HT1080 (cell line): Measurements from ENCODE around the gene EGF.

DNA sequence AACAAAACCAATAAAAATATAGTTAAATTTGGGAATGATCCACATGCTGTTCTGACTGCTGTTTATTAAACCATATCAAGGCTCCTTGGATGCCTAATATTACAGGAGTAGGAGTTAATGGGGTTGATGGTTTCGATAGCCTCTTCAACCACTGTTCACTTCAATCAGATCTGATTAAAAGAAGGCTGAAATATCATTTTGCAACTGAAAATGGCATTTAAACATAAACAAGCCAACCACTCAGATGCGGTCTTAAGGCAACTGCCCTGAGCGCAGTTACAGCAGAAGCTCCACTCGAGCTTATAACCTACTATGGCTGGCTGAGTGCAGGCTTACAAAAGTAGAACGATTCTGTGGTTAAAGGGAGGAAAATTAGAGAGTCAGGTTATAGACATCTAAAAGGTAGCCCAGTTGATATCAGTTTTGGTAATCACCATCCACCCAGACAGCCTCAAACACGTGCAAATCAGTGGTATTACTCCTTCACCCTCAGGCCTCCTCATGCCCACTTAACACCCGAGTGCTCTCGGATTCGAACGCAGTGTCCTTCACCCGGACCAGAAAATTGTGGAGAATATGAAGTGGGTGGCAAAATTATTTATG is 3.2 kb downstream of the LEF1 start:
RAMPAGE:
- cytosol, long total RNA: no peak
- long total RNA: no peak
- nucleus, long total RNA: no peak

DNA sequence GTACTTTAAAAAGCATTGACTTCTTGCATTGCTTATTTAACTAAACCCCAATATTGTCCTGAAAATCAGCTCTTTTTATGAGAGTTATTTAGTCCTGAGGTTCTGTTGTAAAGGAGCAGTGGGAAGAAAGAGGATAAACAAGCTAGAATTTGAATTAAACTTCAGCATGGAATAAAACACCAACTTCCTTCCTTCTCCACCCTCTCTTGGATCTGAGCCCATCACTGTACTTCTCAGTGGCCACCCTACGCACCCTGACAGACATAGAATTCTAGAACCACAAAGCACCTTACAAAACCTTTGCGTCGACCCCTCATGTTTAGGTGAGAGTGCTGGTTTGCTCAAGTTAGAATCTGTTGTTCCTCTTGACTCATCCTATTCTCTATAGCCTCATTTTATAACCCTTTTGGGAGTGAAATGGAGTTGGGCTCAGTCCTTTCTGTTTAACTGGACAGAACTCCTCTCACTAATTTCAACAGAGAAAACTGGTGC is 84.6 kb upstream of the RPL34 start:
RAMPAGE:
- cytosol, long total RNA: no peak
- long total RNA: no peak
- nucleus, long total RNA: no peak

DNA sequence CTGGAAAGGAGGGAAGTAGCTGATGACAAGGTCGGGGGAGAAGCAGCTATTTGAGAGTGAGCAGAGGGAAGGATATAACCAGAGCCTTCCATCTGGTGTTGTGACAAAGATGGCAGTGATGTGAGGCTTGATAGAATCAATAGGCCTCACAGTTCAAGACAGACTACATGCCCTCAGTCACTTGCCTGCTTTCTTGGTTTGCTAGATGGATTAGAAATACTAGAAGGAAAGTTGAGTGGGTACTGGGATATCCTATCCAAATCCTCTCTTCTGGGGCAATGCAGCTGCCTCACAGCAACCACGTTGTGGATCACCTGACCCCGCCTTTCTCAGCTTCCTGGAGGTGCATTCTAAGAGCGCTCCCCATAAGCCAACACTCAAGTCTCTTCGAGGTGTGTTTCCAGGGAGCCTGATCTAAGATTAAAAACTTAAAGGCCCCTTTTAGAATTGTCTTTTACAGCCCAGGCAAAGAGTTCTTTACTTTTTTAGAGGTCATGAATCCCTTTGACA is 1.1 kb upstream of the RPL34 start:
RAMPAGE:
- cytosol, long total RNA: no peak
- long total RNA: no peak
- nucleus, long total RNA: no peak

DNA sequence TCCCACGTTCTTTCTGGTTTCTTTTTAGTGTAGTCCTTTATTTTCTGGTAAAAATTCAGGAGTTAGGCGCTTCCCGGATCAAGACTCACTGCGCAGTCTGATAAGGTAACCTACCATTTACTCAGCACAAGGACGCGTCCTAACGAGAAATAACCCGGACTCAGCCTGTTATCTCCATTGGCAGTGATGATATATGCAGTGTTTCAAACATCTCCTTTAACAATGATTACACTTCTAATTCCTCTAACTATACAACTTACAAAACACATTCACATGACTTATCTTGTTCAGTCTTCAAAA is 393 bp upstream of the ETNPPL start:
RAMPAGE:
- cytosol, long total RNA: no peak
- long total RNA: no peak
- nucleus, long total RNA: no peak

DNA sequence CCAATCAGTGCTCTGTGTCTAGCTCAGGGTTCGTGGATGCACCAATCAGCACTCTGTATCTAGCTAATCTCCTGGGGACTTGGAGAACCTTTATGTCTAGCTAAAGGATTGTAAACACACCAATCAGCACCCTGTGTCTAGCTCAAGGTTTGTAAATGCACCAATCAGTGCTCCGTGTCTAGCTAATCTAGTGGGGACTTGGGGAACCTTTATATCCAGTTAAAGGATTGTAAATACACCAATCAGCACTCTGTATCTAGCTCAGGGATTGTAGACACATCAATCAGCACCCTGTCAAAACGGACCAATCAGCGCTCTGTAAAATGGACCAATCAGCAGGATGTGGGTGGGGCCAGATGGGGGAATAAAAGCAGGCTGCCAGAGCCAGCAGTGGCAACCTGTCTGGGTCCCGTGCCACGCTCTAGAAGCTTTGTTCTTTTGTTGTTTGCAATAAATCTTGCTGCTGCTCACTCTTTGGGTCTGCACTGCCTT is 2.0 kb upstream of the MCUB start:
RAMPAGE:
- cytosol, long total RNA: no peak
- long total RNA: no peak
- nucleus, long total RNA: no peak

RAMPAGE:
- cytosol, long total RNA: no peak
- long total RNA: no peak
- nucleus, long total RNA: no peak
Observed at GRCh38 chr4:109717338-109717908, 12.4 kb downstream of the PLA2G12A start.

DNA sequence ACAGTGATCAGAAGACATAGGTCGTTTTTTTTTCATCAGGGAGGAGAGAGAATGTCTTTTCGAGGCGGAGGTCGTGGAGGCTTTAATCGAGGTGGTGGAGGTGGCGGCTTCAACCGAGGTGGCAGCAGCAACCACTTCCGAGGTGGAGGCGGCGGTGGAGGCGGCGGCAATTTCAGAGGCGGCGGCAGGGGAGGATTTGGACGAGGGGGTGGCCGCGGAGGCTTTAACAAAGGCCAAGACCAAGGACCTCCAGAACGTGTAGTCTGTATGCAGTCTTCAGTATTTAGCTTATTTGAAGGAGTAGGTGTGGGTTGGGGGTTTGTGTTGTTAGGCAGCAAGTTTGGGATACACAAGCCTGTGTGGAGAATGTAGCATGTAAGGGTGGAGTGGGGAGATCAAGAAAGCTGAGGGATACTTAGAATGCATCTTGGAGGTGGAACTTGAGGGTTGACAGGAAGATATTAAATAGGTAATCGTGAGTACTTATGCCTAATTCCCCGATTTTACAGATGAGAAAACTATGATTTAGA is 617 bp downstream of the GAR1 start:
RAMPAGE:
- cytosol, long total RNA: no peak
- long total RNA: no peak
- nucleus, long total RNA: no peak

GRCh38 chr4:109816768-109817578 is 1.4 kb downstream of the GAR1 start:
RAMPAGE:
- cytosol, long total RNA: no peak
- long total RNA: no peak
- nucleus, long total RNA: no peak

DNA sequence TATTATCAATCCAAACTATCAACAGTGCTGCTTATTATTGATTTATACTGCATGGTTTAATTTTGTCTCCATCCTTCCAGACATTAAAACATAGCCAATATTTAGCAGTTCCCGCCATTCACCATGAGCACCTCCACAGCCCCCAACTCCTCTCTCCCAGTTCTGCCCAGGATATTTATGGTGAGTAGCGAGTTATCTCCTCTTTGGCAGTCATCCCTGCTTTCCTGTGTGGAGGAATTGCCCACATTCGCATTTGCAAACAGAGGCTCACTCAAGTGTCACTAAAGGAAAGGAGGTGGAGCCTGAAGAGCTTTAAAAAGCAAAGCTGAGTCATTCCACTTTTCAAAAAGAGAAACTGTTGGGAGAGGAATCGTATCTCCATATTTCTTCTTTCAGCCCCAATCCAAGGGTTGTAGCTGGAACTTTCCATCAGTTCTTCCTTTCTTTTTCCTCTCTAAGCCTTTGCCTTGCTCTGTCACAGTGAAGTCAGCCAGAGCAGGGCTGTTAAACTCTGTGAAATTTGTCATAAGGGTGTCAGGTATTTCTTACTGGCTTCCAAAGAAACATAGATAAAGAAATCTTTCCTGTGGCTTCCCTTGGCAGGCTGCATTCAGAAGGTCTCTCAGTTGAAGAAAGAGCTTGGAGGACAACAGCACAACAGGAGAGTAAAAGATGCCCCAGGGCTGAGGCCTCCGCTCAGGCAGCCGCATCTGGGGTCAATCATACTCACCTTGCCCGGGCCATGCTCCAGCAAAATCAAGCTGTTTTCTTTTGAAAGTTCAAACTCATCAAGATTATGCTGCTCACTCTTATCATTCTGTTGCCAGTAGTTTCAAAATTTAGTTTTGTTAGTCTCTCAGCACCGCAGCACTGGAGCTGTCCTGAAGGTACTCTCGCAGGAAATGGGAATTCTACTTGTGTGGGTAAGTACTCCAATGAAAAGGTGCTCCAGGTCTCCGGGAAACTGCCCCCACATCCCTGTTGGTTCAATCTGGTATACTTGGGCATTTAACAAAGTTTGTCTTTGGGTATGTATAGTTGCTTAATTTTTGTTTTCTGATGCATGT is at the start of gene EGF:
TSS of gene EGF (plus strand) at position 344 of the 1,067 bp plus-strand sequence.
RAMPAGE:
- cytosol, long total RNA: no peak
- long total RNA: no peak
- nucleus, long total RNA: no peak

GRCh38 chr4:110066010-110066214 is 132.5 kb downstream of the ELOVL6 start:
RAMPAGE:
- cytosol, long total RNA: no peak
- long total RNA: no peak
- nucleus, long total RNA: no peak

DNA sequence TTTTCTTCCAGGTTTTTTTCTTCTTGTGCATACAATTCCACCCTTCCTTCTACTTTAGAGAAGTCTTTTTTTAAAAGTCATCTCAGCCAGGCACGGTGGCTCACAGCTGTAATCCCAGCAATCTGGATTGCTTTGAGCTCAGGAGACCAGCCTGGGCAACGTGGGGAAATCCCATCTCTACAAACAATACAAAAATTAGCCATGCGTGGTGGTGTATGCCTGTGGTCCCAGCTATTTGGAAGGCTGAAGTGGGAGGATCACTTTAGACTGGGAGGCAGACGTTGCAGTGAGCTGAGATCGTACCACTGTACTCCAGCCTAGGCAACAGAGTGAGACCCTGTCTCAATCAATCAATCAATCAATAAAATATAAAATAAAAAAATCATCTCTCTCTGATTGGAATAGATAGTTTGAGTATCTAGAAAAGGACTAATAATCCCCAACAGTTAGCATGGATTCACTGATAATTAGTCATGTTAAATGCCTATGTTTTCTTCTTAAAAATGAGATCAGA is 14.7 kb downstream of the ELOVL6 start:
RAMPAGE:
- cytosol, long total RNA: no peak
- long total RNA: no peak
- nucleus, long total RNA: no peak

DNA sequence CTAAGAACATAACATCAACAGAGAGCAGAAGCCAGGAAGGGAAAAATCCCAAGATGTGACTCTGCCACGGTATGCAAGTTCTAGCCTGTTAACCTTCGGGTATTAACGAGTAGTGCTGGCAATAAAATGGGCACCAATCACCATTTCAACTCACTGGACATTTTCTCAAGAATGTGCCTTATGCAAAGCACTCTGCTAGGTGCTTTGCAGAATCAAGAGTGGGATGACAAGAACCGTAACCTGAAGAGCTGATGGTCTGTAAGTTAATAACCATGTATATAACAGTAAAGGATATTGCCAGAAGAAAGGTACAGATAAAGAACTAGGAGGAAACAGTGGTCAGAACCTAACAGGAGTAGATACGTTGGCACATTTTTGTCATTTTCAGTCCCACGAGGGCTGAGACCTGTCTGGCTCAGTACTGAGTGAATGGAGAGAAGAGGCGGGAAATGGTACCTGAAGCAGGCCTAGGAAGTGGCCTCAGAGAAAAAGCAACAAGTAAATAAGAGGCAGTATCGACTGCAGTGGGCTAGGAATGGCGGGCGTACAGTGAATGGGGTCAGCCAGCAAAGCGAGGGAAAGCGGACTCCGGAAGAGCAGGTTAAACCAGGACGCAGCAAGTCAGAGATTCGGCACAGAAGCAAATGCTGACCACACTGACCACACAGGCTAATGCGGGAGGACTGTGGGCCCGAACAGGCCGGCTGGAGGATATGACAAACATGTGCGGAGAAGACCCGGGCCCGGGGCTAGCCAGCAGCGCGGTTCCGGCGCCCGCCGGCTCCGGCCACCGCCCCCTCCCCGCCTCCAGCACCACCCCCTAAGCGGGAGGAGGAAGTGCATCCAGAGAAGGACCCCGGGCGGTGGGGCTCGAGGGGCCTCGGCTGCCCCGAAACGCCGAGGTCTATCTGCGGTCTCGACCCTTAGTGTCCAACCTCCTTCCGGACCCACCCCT is 2.5 kb downstream of the ELOVL6 start:
RAMPAGE:
- cytosol, long total RNA: no peak
- long total RNA: no peak
- nucleus, long total RNA: no peak

DNA sequence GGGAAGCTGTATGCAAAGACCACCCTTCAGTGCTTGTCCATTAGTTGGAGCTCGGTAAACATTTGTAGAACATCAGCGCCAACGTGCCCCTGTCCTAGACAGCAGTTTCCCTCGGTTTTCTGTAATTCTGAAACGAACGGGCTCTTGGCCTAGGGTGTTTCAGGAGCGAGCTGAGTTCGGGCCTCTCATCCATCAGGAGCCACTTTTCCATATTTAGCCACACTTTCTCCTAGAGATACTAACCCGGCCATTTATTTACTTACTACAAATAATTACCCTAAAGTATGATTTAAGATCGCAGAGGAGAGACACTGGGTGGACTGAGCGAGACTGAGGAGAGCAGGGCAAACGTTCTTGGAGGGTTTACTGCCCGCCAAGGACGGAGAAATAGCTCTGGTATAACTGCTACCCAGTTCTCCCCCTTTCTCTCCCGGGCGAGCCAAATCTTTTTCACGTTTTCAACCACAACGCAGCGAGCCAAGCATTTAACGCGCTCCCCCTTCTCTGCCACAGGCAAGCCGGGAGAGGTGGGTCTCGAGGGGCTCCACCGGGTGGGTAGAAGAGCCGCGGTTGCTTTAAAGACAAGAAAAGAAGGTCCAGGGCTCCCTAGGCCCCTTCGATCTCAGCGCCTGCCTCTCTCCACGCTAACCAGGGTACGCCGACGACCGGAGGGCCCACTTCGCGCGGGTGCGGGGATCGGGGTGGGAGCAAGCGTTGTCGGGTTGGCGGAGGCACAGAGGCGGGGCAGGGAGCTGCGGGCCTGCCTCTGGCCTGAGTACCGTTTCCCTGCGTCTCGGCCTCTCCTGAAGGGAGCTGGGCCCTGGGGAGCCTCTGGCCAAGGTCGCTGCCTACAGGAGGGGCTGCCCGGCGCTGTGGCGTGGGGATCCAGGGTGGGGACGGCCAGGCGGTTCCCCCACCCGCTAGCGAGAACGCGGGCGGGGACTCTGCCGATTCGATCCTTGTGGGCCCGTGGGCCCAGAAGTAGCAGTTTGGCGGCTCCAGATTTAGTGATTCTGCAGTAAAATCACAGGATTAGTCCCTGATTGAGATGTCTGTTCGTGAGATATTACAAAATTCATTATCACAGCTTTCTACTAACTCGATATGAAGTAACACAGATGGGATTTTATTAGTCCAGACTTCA is 10.9 kb upstream of the PITX2 start:
RAMPAGE:
- cytosol, long total RNA: no peak
- long total RNA: no peak
- nucleus, long total RNA: no peak

GRCh38 chr4:110693618-110693937 is 70.7 kb upstream of the PITX2 start:
RAMPAGE:
- cytosol, long total RNA: no peak
- long total RNA: no peak
- nucleus, long total RNA: no peak

GRCh38 chr4:111337187-111337657 is 714.3 kb upstream of the PITX2 start:
RAMPAGE:
- cytosol, long total RNA: no peak
- long total RNA: no peak
- nucleus, long total RNA: no peak

DNA sequence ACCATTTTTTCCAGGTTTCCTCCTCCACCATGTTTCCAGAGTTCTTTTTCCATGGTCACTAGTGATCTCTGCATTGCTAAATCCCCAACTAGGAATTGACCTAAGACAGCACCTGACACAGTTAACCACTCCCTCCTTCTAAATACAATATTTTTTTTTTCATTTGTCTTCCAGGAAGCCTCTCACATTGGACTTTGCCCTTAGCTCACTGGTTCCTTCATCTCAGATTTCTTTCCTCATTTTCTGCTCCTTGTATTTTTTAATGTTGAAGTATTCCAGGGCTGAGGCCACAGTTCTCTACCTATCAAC is 187.3 kb upstream of the FAM241A start:
RAMPAGE:
- cytosol, long total RNA: no peak
- long total RNA: no peak
- nucleus, long total RNA: no peak

DNA sequence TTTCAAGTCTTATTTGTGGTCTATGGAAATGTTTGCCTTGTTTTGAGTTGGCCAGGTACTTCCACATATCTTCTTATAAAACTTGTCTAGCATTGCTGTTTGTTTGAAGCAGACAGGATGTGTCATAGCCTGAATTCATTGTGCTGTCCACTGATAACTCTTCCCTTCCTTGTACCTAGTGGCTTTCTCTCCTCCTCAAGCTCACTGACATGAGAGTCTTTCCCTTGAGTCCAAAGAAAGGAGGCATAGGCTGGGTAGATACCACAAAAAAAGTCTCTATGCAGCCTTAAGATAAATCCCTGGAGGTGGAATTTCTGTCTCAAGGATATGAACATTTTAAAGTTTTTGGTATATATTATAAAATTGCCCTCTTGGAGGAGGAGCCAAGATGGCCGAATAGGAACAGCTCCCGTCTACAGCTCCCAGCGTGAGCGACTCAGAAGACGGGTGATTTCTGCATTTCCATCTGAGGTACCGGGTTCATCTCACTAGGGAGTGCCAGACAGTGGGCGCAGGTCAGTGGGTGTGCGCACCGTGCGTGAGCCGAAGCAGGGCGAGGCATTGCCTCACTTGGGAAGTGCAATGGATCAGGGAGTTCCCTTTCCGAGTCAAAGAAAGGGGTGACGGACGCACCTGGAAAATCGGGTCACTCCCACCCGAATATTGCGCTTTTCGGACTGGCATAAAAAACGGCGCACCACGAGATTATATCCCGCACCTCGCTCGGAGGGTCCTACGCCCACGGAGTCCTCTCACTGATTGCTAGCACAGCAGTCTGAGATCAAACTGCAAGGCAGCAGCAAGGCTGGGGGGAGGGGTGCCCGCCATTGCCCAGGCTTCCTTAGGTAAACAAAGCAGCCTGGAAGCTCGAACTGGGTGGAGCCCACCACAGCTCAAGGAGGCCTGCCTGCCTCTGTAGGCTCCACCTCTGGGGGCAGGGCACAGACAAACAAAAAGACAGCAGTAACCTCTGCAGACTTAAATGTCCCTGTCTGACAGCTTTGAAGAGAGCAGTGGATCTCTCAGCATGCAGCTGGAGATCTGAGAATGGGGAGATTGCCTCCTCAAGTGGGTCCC is 58.8 kb upstream of the FAM241A start:
RAMPAGE:
- cytosol, long total RNA: no peak
- long total RNA: no peak
- nucleus, long total RNA: no peak

GRCh38 chr4:112284230-112284868 is 1.4 kb downstream of the TIFA start:
RAMPAGE:
- cytosol, long total RNA: no peak
- long total RNA: no peak
- nucleus, long total RNA: no peak

DNA sequence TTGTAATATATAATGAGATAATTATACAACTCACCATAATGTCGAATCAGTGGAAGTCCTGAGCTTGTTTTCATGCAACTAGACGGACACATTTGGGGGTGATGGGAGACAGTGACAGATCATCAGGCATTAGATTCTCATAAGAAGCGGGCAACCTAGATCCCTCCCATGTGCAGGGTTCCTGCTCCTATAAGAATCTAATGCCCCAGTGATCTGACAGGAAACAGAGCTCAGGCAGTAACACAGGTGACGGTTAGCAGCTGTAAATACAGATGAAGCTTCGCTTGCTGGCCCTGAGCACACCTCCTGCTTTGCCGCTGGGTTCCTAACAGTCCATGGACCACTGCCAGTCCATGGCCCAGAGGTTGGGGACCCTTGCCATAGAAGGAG is 1.5 kb upstream of the TIFA start:
RAMPAGE:
- cytosol, long total RNA: no peak
- long total RNA: no peak
- nucleus, long total RNA: no peak

DNA sequence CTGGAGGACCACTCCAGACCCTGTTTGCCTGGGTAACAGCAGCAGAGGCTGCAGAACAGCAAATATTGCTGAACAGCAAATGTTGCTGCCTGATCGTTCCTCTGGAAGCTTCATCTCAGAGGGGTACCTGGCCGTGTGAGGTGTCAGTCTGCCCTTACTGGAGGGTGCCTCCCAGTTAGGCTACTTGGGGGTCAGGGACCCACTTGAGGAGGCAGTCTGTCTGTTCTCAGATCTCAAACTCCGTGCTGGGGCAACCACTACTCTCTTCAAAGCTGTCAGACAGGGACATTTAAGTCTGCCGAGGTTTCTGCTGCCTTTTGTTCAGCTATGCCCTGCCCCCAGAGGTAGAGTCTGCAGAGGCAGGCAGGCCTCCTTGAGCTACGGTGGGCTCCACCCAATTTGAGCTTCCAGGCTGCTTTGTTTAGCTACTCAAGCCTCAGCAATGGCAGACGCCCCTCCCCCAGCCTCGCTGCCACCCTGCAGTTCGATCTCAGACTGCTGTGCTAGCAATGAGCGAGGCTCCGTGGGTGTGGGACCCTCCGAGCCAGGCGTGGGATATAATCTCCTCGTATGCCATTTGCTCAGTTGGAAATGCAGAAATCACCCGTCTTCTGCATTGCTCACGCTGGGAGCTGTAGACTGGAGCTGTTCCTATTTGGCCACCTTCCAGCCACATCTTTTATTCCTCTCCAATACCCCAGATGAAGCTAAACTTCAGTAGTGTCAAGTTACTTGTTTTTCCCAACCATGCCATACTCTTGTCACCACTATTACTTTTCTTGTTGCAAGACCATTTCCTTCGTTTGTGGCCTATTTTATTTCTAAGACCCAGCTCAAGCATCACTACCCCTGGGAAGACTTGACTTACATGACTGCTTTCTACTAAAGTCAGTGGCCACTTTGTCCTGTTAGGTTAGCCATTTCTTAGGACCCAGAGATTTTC is 12.1 kb downstream of the ALPK1 start:
RAMPAGE:
- cytosol, long total RNA: no peak
- long total RNA: no peak
- nucleus, long total RNA: no peak